GM19239 (cell line): ENCODE measurements around a stretch of chr1.

DNA sequence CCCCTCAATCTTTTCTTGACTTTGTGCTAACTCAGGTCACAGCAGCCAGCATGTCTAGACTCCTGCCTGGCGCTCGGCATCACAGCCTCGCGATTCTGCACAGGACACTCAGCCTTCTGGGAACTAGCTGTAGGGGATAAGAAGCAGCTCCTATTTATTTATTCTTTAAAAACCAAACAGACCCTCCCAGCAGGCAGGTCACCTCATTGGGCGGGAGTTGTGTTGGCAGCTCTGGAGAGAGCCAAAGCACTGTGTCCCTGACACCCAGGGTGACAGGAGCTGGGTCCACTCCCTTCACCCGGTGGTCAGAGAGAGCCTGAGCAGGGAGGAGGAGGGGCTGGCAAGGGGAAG, 79.5 kb upstream of the IFFO2 start:
- RRBS = 23% methylated on average over 1 of the region's 6 CpGs

GRCh38 chr1:19089485-19090009, 120.5 kb downstream of the UBR4 start:
- RRBS = no CpG with 5 or more reads among the region's 5 CpGs

GRCh38 chr1:19121130-19121902, 88.8 kb downstream of the UBR4 start:
- RRBS = no CpG with 5 or more reads among the region's 9 CpGs

GRCh38 chr1:19121903-19122333, 88.1 kb downstream of the UBR4 start:
- RRBS = no CpG with 5 or more reads among the region's 7 CpGs

DNA sequence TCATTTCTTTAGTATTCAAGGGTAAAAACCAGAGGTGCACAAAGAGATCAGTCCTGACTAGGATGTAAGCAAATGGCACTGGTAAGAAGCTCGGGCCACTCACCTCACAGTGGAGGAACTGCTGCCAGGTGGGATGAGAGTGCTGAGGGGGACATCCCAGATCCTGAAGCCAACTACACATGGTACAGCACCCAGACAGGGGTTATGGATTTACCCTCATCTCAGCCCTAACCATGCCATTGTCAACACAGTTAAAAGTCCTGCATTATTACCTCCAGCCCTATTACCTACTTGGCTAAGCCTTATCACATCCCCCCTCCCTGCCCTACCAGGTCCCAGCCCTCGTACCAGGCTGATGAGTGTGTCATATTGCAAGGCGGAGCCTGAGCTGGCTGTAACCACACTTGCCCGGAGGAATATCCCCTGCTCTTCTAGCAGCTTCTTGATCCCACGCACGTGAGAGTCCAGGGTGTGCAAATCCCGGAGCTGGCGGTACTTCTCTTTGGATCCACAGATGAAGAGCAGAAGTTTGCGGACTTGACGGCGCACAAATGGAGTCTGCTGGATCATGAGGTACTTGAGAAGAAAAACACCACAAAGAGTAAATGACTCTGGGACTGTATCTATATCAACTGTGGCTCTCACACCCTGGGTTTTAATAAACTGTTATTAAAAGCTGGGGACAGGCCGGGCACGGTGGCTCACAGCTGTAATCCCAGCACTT, 87.4 kb downstream of the UBR4 start:
- RRBS = 97% methylated on average over 4 of the region's 13 CpGs

GRCh38 chr1:19177349-19177978, 32.6 kb downstream of the UBR4 start:
- RRBS = no CpG with 5 or more reads among the region's 11 CpGs

- RRBS = no CpG with 5 or more reads among the region's 4 CpGs
Observed at GRCh38 chr1:19181805-19182131, 28.3 kb downstream of the UBR4 start.

- RRBS = no CpG with 5 or more reads among the region's 2 CpGs
Observed at GRCh38 chr1:19205499-19205944, 4.5 kb downstream of the UBR4 start.

- RRBS = no CpG with 5 or more reads among the region's 6 CpGs
Observed at GRCh38 chr1:19211226-19211632, 1.2 kb upstream of the UBR4 start.

DNA sequence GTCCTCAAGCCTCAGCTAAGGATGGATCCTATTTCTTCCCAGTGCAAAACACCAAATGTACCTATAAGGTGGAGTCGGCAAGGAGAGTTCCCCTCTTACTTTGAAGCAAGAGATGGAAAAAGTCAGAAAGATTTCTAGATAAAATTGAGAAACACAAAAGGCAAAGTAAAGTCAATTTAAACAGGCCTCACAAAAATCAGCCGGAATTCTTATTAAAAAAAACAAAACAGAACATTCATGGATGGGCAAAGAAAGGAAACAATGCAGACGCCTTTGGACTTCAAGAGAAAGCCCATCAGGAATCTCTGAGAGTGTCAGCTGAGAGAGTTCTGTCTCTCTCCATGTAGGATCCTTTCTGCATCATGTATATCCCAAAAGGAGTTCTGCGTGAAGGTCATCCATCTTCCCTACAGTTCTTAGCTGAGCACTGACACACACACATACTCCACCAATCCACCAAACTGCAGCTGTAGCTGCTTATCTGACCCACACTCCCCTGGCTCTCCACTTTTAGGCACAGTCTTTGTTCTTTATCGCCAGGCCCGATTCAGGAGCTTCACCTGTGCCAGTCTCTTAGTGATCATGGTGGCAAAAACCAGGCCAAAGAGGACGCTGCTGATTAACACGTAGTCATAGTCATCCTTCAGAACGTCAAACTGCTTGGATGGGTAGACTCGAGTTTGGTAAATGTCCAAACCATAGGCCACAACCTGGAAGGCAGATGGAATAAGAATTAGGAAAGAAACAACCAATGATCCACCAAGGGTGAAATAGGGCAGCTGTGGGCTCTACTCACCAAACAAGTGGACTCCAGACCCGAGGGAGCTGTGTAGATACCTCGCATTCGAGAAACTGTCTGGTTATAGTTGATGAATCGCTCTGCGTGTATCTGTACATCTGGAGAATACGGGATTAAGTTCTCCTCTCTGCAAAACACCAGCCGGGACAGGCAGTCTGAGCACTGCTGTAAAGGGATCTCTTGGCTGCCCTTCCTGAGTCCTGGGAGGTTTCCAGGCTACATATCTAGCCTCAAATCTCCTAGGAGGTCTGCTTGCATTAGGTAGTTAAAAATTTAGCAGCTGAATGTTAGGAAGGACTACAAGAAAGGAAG, 9.1 kb upstream of the UBR4 start:
- RRBS = no CpG with 5 or more reads among the region's 17 CpGs

DNA sequence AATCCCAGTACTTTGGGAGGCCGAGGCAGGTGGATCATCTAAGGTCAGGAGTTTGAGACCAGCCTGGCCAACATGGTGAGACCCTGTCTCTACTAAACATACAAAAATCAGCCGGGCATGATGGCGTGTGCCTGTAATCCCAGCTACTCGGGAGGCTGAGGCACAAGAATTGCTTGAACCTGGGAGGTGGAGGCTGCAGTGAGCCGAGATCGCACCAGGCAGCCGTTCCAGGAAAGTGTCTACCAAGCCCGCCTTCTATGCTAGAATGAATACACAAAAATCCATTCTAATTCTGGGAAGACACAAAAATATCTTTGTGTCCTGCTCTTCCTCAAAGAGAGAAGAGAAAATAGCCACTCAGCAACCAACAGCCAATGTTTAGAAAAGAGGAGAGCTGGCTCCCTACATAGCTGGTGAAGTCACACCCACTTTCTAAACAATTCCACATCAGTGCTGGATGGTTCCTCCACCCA, 19.3 kb downstream of the EMC1 start:
- RRBS = no CpG with 5 or more reads among the region's 8 CpGs

- RRBS = no CpG with 5 or more reads among the region's 10 CpGs
Observed at GRCh38 chr1:19384690-19385311, 72.7 kb downstream of the SLC66A1 start.

GRCh38 chr1:19426215-19426741, 59.1 kb downstream of the CAPZB start:
- RRBS = no CpG with 5 or more reads among the region's 9 CpGs

DNA sequence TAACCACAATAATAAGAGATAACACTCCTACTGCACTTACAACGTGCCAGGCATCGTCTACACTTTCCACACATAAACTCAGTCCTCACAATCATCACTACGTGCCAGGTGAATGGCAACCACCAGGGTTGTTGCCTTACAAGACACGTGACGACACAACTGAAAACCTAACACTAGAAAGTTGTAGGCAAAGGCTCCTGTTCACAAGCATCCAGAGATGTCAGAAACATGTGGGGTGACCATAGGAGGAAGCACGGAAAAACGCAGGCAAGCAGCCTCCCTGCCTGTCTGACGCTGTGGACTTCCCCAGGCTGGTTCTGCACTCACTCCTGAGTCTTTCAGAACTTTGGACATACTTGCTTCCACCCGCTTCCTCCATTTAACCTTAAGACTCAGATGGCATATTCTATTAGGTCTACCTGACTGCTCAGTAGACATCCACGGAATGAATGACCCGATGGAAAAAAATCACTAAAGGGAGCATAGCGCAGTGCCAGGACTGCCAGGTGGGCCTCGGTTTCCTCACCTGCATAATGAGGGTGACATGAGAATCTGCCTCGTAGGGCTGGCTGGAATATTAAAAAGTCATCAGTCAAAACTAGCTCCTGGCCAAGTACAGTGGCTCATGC, 6.9 kb downstream of the CAPZB start:
- RRBS = no CpG with 5 or more reads among the region's 14 CpGs

DNA sequence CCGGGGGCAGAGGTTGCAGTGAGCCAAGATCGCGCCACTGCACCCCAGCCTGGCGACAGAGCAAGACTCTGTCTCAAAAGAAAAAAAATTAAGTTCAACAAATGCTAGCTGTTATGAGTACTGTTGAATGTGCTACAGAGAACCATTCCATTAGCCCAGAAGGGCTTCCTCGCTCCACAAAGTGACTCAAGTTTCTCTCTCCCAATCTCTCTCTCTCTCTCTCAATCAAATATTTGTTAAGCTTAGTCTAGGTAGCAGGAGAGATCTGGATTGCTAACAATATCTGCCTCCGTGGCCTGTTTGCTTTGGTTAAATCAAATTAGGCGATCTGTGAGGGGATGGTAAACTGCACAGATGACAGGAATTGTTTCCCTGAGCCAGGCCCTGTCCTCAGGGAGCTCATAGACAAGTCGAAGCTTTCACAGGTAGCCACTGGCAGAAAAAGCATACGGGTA, 1.2 kb upstream of the CAPZB start:
- RRBS = no CpG with 5 or more reads among the region's 9 CpGs

GRCh38 chr1:19533609-19534032, 48.3 kb upstream of the CAPZB start:
- RRBS = no CpG with 5 or more reads among the region's 7 CpGs

DNA sequence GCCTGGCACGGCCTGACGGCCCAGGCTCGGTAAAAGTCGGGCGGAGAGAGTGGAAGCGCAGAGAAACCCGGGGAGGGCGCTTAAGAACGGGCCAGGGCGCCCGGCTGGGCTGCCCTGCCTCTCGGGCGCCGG, 319 bp upstream of the NBL1 start:
- RRBS = no CpG with 5 or more reads among the region's 14 CpGs

DNA sequence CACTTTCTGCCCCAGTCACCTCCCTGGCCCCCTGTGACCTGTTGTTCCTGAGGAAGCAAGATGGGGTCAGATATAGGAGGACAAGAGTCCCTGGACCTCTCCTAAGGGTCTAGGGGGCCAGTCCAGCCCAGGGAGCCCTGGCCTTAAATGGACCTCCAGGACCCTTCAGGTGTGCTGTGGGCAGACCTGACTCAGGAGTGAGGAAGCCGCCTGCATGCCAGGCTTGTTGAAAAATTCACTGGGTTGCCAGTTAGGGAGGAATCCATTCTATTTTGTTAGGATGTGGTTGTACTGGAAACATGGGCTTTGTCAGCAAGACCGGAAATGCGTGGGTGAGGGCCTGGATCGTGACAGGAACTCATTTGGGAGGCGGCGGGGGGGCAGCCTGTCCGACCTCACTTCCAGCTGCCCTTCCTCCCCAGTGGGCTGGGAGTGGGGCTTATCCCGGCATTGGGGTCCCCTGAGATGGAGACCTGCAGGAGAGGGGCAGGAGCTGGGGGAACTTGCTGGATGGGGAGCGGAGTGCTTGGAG, 8.0 kb downstream of the NBL1 start:
- RRBS = no CpG with 5 or more reads among the region's 9 CpGs

DNA sequence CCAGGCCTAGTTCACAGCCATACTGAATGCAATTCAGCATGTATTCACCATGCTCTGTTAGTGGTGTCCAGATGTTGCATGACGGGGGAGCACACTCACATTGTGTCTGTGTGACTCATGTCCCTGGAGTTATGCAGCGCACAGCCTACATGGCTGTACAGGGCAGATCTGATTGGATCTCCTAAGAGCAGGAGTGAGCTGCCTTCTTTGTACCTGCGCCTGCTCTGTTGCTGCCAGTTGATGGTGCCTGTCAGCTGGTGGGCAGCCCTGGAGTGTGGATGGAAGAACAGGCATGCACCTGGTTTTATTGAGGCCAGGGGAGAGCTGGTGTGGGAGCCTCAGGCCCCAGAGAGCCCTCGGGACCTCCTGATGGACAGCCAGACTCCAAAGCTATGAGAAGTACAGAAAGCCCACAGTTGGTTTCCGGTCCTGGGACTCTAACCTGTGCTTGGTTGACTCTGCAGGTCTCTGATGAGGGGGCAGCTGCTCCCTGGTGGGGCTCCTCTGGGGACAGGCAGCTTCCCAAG, 17.7 kb downstream of the HTR6 start:
- RRBS = no CpG with 5 or more reads among the region's 5 CpGs

GRCh38 chr1:19687997-19688821, 23.5 kb downstream of the HTR6 start:
- RRBS = no CpG with 5 or more reads among the region's 20 CpGs